Bile duct (tissue), 1 donor: ENCODE measurements around the gene NSMCE3.

DNA sequence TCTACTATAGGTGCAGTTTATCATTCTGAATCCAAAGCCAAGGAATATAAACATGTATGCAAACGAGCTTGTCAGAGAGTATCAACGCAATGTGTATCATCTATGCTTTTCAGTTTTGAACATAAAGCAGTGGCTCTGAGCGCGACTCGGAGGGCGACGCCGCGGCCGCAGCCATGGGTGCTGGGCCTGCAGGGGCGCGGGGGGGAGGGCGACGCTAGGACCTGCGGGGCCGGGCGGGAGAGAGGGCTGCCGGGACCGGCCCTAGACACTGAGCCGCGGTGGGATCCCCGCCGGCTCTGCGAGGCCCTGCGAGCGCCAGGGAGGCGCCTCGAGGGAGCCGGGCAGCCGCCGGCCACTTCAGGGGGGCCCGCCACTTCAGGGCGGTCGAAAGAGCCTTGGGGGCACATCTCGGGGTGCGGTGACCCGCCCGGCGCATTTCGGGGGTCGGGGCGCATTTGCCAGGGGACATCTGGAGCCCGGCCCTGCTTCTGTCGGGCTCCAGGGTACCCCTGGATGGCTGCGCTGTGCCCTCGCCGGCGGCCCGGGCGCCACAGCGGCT, 59.8 kb downstream of the GOLGA6L7 start:
- PRO-cap = no peak

DNA sequence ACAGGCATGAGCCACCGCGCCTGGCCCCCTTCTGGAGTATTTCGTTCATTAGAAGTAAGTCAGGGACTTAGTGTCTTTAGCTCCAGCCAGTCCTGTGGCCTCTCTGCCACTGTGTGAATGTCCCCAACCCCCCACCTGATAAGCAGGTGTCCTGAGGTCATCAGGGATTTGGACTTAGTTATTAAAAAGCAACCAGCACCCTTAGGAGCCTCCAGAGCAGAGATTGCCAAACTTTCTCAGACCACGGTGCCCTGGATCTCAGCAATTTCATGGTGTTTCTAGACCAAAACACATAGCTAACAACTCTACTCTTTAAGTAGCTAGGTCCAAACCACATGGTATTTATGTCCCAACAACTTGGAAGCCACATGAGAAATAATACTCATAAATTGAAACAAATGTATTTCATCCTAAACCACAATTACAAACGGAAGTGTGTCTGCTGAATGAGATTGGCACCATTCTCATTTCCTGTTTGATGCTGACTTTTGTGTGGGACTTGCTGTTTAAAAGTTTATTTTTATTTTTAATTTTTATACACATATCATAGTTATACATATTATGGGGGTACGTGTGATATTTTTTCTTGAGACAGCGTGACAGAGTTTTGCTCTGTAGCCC, 52.3 kb downstream of the APBA2 start:
- PRO-cap = no peak

DNA sequence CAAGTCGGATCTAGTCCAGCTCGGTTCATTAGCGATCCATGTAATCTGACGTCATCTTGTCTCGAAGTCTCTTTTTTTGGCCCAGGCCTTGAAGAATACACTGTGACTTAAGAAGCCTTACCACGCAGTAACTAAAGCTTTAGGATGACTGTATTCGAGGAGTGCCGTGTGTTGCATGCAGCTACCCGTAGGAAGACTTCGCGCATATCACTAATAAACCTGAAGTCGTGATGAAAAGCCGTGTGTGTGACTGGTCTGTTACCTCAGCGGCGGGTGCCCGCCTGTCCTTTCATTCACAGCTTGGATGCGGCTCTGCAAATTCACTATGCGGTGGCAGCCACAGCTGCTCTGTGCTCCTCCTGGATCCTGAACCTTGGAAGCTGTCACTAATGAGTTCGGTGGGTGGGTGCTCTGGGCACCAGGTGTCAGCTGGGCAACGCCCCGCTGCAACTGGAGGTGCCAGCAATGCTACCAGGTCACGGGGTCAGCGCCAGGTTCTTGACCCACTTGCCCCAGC, 151.5 kb downstream of the NSMCE3 start:
- PRO-cap = no peak

DNA sequence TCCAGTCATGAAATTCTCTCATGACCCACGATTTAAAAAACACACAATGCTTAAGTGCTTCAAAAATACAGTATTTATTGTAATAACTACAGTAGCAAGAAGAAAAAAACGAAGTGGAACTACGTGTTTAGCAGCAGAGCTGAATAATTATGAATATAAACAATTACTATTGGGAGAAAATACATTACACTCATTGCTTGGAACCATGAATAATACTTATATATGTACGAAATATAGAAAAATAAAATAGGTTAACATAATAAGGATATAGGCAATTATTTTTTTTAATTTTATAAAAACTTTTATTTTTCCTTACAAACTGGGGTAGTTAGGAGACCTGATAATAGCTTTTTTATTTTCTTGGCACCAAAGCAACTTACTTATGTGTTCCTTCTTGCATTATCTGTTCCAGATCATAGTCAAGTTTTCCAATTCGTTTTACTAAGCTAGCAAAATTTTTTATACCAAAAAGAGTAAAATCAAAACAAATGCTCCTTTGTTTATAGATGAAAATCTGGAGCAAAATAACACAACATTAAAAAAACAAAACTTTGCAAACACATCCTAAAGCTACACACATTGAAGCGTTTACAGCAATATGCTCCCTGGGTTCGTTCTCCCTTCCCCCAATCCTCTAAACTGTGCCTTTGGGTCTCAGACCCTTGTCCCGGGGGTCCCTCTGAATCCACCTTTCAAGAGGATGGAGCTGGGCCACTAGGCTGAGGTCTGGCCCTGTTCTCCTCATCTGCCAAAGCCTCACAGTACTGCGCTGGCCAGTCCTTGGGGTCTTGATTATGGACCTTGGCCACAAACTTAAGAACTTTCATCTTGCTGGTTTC, 1.3 kb downstream of the NSMCE3 start:
- PRO-cap = no peak

DNA sequence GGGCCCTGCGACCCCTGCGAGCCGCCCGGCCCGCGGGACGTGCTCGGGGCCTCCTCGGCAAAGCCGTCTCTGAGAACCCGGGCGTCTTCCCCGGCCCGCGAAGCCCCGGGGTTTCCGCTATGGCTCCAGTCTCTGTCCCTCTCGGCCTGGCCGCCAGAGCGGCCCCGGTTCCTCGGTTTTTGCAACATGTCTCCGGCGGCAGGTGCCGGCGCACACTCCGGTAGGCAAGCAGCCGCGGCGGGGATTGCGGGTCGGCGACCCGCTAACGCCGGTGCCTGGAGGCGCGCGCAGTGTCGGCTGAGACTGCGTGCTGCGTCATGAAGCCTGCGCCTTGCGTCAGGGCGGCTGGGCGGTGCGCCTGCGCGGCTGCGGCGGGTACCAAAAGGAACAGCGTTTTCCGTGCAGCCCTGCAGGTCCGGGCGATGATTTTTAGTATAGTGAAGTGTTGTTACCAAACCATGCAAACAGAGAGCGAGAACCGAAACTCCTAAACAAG, at the start of gene NSMCE3:
Gene NSMCE3, minus strand, starts transcription at position 305 of the 496 bp plus-strand sequence.
- PRO-cap = bidirectional peak, plus-strand start at position 363 of the sequence, minus-strand start at position 292 of the sequence

DNA sequence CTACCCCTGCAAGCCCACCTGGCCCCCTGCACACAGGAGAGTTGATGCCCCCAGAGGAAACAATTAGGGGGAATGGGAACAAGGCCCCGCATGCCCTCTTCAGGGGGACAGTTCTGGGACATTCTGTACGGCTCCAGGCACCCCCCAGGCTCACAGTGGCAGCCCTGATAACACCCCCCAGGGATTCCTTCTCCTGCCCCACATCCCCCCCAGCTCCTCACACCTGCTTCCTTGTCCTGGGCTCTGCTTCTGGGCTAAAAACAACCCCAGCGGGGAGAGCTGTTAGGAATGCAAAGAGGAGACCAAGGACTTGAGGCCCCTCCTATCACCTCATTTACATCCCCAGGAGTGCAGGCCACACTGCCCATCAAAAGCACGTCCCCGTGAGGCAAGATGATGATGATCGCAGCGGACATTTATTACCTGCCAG, 75.9 kb upstream of the NSMCE3 start:
- PRO-cap = no peak

GRCh38 chr15:29568963-29569162, 1.9 kb downstream of the ENTREP2 start:
- PRO-cap = no peak

- PRO-cap = no peak
Observed at GRCh38 chr15:29678016-29678637, 107.3 kb upstream of the ENTREP2 start.

- PRO-cap = no peak
Observed at GRCh38 chr15:29791817-29792980, 30.1 kb downstream of the TJP1 start.

DNA sequence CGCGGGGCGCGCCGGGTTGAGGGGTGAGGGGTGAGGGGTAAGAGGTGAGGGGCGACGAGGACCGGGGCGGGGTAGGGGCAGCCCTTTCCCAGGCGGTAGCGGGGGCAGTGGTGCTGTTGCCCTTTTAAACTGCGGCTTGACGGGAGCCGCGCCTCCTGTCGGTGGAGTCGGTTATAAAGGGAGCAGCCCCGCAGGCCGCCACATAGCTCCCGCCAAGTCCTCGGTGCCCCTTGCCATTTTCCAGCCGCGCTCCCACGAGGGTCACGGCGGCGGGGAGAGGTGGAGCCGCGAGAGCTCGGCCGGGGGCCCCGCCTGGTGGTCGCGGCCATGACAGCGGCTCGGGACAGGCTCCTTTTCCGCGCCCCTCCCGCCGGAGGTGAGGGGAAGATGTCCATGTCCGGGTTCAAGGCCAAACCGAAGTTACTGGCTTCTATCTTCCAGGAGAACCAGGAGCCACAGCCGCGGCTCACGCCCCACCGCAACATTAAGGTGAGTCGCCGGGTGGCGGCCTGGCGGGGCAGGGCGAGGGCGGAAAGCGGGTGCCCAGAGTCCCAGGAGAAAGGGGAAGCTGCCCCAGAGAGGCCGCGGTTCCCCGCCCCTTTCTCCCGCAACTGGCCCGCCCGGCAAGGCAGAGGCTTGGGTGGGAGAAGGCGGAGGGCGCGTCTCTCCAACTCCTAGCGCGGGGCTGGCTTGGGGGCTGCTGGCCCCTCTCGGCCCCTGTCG, 20.8 kb downstream of the GOLGA8Q start:
- PRO-cap = no peak

- PRO-cap = no peak
Observed at GRCh38 chr15:30921835-30922386, 18.2 kb downstream of the FAN1 start.

DNA sequence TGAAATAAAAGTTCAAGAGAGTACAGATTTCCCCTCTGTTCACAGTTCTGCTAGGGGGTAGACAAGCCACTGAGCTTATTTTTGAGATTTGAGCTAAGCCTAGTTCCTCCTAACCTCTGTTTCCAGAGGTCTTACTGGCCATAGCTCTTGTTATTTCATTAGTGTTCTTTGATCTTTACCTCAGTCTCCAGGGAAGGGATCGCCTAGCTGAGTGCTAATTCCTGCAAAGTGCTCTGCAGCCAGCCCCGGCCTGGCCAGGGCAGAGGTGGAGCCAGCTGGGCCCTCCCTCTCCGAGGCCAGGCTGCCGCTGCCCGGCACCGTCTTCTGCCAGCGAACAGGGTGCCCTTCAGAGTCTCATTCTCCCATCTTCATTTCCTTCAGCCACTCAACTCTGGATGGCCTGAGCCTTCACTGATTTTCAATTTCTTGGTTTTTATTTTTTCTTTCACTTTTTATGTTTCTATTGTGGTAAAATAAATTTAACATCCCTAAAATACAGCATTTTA, 19.7 kb downstream of the FAN1 start:
- PRO-cap = no peak

DNA sequence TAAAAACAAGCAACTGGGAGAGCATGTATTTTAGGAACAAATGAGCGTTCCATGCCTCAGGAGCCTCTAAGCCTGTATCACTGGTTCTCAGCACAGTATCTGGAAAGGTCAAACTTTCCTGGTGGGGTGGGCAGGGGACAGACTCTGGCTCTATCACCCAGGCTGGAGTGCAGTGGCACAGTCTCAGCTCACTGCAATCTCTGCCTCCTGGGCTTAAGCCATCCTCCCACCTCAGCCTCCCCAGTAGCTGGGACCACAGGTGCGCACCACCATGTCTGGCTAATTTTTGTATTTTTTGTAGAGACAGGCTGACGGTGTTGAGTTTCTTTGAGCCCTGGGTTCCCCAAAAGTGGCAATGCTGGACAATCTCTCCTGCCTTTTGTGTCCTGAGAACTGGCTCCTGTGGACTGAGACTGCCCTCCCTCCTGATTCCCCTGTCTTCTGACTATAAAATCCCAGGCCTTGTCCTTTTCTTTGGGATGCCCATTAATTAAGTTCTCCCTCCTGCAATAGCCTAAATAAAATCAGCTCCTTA, 42.0 kb downstream of the FAN1 start:
- PRO-cap = no peak

DNA sequence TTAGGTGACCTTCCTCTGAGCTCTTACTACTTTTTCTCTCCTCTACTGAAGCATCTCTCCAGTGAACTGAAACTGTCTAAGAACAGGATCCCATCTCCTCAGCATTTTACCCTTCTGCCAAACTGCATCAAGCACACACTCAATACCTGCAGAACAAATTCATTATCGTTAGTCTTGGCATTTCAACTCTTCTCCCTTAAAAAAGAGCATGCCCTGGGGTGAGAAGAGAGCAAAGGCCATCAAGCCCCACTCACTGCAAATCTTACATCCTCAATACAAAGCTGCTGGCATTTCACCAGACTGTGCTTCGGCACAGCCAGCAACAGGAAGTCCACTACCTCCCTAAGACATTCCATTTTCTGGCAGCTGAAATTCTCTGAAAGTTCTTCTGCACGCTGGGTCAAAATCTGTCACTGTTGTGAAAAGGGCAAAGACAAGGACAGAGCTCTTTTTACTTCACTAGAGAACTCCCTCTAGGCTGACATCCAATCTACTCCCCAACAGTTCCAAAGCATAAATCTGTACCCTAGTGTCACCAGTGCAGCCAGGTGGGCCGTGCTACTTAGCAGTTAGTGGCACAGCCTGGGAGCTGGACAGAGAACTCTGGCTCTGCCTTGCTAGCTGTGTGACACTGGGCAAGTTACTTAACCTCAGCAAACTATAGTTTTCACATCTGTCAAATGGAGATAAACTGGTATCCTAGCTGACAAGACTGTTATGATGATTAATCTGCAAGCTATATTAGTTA, 6.3 kb downstream of the MTMR10 start:
- PRO-cap = no peak

DNA sequence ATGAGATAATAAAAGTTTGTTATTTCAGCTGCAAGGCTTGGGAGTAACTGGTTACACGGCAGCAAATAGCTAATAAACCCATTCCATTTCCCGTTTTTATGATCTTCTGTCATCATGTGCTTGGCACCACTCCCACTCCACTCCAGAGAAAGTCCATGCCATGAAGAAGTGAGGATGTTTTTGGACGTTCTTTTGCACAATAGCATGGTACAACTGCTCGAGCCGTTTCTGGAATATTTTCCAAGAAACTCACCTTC, 72.0 kb upstream of the KLF13 start:
- PRO-cap = no peak

DNA sequence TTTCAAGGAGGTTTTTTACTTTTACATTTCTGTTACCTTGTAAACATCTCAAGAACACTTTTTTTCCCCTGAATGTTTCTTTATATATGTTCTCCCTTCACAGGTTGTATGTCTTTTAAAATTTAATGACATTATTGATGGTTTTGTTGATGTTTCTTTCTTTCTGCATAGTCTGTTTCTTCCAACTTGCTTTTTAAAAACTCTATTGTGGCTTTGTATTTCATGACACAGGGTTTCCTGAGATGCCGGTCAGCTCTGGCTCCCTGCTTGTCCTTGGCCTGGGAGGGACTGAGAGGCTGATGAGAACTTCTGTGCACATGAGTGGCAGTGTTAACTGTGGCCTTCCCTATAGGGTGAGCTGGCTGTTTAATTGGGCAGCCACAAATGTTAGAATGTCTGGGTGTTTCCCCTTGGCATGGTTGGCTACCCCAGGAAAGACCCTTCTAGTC, 3.2 kb upstream of the KLF13 start:
- PRO-cap = no peak

DNA sequence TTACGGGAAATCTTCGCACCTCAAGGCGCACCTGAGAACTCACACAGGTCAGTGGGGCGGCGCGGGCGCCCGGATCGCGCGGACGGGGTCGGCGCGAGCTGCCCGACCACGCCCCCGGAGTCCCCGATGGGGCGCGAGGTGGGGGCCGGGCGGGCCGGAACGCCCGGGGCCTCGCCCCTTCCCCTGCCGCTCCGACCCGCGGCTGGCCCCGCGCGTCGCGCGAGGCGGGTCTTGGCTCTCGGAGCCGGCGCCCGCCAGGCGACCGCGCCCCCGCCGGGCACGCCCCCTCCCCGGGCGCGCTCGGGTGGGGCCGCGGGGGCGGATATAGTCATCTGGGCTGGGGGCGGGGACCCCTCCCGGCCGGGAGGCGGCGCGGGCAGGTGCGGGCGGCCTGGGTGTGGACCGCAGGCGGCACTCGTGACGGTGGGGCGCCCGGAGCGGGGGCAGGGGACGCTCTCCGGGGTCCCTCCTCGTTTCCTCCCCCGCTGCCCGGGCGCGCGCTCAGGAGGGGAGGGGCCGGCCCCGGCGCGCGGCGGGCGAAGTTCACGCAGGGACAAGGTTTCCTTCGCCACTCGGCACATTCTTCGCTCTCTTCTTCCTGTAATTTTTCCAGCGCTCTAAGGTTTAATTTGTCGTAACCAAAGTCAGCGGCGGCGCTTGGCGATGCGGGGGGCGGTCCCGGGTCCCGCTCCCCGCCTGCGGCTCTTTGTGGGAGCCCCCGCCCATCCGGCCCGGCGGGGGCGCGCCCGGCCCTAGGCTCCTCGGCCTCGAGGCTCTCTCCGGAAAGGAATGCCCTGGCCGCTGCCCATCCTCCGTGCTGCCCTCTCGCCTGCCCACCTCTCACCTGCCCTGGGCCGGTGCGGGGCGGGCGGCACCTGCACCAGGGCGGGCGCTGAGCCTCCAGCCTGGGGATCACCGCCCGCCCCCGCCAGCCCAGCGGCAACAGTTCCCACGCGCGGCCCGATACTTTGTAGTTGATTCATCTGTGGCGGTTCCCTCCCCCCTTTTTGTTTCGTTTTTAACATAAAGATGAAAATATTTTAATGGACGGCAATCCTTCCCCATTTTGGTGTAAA, 1.4 kb downstream of the KLF13 start:
- PRO-cap = bidirectional peak, plus-strand start at position 331 of the sequence, minus-strand start at position 204 of the sequence

GRCh38 chr15:31328819-31329124, 2.1 kb downstream of the KLF13 start:
- PRO-cap = no peak

GRCh38 chr15:31392667-31393171, 66.1 kb downstream of the KLF13 start:
- PRO-cap = unidirectional peak, plus-strand start at chr15:31392918

DNA sequence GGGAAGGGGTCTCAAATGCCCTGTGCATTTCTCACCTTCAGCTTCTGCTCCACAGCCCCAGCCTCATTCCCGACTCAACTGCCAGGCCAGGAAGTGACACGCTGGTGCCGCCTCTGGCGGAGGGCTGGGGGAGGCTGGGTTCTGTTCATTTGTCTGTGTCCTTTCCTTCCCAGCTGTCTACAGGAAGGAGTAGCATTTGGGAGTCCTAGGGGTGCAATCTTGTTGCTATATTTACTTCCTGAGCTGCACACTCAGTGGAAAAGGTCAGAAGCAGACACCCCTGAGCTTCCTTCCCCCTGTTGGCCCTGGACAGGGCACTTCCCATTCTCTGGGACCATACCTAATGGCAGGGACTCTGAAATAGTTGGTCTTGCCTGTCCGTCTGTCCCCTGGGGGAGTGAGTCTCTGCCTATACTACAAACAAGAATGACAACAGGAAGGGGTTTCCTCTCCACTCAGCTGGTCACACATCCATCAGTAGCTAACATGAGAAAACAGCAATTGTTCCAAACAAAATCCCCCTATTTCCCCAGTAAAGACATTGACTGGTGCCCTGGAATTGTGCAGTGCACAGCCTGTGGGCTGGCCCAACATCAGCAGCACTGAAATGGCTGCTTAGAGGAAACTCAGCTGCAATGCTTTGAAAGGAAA, 173.9 kb downstream of the KLF13 start:
- PRO-cap = no peak